Bronchus fibroblast of lung (primary cell): ENCODE results near the genes PLRG1, NPY2R, GUCY1A1 and ASIC5.

DNA sequence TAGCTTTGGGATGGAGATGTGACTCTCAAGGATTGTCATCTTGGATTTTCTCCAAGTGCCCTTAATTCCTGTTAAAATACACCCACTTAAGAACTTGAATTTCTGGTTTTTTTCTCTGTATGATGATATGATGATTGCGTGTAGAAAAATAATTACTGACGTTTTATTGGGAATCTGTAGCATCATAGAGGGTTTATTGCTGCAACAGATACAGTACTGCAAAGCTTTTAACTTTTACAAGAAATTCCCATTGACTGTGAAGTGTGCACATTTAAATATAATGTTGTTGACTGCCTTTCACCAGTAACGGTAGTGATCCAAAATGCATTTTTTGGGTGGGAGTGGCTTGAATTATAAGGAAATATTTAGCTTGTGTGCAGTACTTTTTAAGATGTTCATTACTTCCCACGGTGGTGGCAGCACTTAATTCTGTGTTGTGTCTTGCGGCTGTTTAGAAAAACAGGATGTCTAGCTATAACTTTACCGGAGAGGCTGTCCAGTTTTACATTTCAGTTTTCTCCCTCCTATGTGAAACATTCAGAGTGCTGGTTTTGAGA, 1.6 kb downstream of the TMEM131L start:
- RAMPAGE, long total RNA = no peak

- RAMPAGE, long total RNA = no peak
Measured at GRCh38 chr4:153483222-153483690, 17.1 kb downstream of the TMEM131L start.

- RAMPAGE, long total RNA = no peak
Measured at GRCh38 chr4:153497076-153497663, 31.0 kb downstream of the TMEM131L start.

DNA sequence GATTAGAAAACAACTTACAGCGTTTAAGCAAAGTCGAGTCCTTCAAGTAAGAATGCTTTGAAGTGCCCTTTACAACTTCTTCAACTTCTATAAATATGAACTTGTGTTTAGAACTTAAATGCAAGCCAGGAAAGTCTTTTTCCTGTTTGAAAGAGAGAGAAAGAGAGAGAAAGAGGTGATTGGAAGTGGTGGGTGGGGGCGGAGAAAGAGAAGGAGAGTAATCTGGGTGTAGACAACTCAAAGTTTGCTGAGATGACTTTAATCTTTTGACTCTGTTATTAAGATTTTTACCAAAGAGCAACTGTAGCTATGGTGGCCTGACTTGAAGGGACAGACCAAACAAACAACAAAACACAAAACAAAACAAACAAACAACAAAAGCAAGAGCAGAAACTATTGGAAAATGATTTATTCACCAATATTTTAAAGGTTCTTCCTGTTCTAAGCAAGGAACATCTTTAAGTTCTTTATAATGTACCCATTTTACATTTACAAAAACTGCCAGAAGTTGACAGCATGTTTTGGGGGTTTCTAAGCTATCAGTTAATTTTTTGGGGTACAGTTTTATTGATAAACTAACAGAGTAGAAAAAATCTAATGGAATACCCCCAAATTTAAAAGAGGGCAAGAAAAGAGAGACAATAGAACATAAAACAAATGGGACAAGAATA, 1.2 kb downstream of the TLR2 start:
- RAMPAGE, long total RNA = no peak

DNA sequence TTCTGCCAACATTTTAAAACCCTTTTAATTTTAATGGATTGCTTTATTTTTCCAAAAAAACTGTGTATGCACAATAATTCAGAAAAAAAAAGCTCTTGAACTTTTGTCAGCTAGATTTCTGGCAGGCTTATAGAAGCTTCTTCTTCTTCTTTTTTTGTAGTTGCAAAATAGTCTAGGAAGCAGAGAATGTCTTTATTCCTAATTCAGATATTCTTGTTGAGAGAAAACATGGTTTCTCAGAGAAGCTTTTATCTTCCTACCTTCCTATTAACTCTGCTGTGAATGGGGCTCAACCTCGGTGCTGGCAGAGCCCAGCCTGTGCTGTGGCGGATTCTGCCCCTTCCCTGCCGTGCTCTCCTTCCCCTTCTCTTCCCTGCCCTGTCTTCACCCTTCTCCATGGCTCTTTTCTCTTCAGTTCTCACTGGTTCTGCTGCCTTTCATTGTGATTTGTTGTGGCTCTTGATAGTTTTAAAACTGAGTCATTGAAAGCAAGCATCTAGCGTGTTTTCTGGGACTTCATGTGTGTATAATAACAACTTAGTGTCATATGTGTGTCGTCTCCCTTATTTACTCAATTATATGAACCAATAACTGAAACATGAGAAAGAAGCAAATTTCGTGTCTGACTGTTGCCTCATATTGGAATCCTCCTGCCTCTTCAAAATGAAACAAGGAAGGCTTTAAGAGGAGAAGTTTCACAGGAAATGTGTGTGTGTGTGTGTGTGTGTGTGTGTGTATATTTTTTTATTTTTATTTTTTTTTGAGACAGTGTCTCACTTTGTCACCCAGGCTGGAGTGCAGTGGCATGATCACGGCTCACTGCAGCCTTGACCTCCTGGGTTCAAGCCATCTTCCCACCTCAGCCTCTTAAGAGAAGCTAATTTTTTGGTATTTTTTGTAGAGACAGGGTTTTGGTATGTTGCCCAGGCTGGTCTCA, 145.6 kb upstream of the SFRP2 start:
- RAMPAGE, long total RNA = no peak

- RAMPAGE, long total RNA = no peak
Measured at GRCh38 chr4:154010323-154010995, 221.6 kb upstream of the SFRP2 start.

DNA sequence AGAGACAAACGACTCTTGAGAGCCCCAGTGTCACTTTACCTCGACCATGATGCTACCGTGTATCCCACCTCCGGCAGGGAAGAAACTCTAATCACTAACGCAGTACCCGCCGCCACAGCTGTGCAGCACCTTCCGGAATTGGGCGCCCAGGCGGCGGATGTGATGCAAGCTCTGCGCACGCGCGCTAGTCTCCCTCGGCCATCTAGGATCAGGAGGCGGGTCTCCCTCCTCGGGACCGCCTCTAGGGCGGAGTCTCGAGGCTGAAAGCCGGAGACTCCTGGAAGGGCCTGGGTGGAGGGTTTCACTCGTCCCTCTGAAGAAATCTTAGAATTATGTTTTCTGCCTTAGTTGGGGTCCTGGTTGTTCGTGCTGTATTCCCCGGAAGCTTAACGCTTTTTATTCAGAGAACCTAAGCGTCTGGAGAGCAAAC, at the start of gene PLRG1:
PLRG1 (minus strand) TSS at position 140 of the 430 bp plus-strand sequence.
- RAMPAGE, long total RNA = start-site peak on the minus strand centred at position 131 of the sequence, 19 bp wide, 134 and 108 reads in 2 replicates

GRCh38 chr4:154560958-154561240, 1.9 kb upstream of the FGB start:
- RAMPAGE, long total RNA = no peak

GRCh38 chr4:154586165-154586904, 4.2 kb downstream of the FGA start:
- RAMPAGE, long total RNA = no peak

DNA sequence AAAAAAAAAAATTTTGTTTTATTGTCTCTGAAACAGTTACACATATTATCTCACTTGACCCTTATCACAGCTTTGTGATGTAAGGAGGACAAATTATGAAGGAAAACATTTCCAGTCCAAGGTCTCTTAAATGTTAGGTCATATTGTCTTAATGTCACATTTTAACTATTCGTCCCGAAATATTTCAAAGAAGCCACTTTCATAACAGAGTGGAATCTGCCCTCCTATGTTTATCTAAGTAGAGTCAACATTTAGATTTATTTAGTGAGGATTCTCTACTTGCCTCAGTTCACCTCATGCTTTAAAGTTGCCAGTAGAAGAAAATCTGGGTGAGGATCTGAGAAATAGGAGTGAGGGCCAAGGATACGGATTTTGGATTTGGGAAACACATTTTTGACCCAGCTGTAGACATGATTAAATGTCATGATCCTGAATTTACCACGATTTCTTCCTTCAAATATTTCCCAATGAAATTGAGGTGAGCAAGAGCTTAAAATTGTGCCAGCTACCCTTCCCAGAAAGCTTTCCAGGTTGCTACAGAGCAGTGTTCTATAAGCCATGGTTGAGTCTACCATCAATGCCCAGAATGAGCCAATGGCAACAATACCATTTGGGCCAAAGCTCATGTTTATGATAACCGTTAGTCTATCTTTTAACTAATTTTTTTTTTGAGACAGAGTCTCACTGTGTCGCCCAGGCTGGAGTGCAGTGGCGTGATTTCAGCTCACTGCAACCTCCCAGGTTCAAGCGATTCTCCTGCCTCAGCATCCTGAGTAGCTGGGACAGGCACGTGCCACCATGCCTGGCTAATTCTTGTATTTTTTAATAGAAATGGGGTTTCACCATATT, 7.7 kb upstream of the FGA start:
- RAMPAGE, long total RNA = no peak

DNA sequence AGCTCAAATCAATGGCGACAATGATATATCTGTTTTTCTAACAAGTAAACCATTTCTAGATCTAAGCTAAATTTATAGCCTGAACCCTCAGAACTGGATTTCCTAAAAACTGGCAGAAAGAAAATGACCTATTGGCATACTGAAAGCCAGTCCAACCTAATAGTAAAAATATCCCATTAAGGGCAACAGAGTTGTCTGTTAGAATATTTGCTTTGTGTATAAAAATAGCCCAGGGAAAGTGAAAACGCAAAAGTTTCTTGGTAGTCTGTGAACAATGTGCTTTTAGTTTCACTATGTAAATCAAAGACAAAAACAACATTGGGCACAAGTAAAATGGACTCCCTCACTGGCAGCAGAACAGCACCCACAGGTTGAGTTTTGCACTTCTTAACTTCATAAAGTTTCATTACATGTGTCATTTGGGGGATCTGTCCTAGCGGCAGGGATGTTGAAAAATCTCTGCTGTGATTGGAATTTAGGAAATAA, 4.2 kb upstream of the FGG start:
- RAMPAGE, long total RNA = no peak

DNA sequence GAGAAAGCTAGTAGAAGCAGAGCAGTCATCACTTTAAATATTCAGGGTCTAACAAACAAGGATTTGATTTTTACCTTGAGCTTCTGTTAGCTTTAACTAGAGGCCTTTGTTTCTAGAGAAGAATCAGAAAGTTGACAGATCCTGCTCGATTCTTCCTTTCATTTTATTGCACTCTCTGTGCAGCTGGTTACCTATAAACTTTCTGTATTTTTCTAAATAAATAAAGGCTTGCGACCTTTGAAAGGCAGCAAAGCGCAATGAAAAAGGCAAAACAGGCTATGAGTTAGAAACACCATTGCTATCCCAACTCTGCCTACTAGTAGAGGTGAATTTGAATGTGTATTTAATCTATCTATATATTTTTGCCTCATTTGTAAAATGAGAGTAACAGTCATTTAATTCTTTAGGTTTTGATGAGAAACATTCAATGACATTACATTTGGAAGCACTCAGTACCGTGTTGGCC, 101.3 kb upstream of the NPY2R start:
- RAMPAGE, long total RNA = no peak

- RAMPAGE, long total RNA = no peak
Measured at GRCh38 chr4:155208270-155209244, at the start of gene NPY2R. TSS of gene NPY2R (plus strand) at chr4:155208636.

- RAMPAGE, long total RNA = no peak
Measured at GRCh38 chr4:155304408-155305284, 72.1 kb downstream of the MAP9 start.

GRCh38 chr4:155570053-155570415, 96.6 kb upstream of the GUCY1A1 start:
- RAMPAGE, long total RNA = no peak

- RAMPAGE, long total RNA = no peak
Measured at GRCh38 chr4:155666630-155667503, at the start of gene GUCY1A1. TSS of gene GUCY1A1 (plus strand) at chr4:155666848.

- RAMPAGE, long total RNA = no peak
Measured at GRCh38 chr4:155784174-155784602, 25.4 kb downstream of the GUCY1B1 start.

DNA sequence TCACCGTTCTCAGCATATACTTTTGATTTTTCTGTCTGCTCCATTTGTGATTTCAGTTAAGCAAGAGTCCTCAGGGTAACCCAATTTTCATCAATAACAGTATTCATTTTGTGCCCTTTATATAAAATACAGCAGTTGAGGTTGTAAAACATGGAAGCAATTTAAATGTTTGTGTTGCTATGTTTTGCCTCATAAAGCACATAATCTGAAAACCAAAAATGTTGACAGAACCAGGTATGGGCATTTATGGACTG, at the start of gene ASIC5:
ASIC5 (minus strand) TSS at position 95 of the 254 bp plus-strand sequence.
- RAMPAGE, long total RNA = no peak

DNA sequence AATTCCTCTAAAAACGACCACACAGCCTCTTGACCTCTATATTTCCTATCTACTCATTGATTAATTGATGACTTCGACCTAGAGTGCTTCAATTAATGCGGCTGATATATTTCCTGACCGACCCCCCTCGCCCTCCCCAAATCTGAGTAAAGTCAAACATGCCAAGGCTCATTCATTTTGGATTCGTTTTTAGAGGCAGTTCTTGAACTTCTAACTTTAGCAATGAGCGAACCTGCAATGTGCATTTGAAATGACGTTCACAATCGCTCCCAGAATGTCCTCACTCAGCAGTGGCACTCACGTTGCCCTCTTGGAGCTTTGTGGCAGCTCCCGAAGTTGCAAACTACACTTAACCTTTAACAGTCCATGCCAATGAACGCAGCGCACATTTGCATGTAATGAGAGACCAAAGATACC, 1.3 kb downstream of the PDGFC start:
- RAMPAGE, long total RNA = no peak

DNA sequence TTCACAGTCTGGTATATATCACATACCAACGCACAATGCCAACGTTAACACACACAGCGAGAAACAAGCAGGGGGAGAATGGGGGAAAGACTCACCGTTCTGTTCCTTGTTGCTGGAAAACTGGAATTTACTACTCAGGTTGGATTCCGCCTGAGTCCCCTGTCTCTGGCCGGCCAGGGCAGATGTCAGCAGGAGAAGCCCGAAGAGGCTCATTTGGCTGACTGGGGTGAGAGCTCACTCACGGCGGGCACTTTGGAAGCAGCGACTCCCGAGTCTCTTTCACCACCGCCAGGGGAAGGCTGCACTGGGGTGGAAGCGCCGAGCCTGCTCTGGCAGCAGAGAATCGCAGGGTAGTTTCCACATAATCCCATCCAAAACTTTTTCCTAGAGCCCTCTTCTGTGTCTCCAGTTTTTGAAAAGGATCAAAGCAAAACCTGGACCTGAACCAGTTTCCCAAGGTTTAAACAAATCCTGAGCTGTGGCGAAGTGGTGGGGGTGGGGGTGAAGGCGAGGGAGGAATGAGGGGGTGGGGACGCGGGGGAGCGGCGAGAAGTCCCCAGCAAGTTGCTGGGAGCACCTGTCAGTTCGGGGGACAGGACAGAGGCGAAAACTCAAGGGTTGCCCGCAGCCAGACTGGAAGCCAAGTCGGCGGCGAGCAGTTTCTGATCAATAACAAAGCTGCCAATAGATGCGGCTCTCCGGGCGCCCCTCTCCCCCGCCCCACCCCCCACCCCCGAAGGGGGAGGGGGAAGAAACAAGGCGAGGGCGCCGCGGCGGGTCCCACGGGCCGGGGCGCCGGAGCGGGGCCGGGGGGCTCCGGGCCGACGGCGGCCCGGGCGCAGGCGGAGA, 684 bp downstream of the PDGFC start:
- RAMPAGE, long total RNA = no peak